Peyer's patch (tissue), 4 donors: ENCODE data around the genes MAGEB2 and FTHL17.

GRCh38 chrX:24167177-24167887, 17.8 kb downstream of the ZFX start:
- PRO-cap, result no peak
- RAMPAGE, long total RNA, 4 experiments, result no peak in any of the 4 experiments

DNA sequence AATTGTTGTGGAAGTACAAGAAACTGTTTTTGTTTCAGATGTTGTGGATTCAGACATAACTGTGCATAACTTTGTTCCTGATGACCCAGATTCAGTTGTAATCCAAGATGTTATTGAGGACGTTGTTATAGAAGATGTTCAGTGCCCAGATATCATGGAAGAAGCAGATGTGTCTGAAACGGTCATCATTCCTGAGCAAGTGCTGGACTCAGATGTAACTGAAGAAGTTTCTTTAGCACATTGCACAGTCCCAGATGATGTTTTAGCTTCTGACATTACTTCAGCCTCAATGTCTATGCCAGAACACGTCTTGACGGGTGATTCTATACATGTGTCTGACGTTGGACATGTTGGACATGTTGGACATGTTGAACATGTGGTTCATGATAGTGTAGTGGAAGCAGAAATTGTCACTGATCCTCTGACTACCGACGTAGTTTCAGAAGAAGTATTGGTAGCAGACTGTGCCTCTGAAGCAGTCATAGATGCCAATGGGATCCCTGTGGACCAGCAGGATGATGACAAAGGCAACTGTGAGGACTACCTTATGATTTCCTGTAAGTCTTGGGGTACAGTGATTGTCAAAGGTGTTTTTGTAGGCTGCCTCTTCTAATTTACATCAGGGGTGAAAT, 29.8 kb downstream of the ZFX start:
- PRO-cap, result no peak
- RAMPAGE, long total RNA, 4 experiments, result start-site peak on the plus strand in 2 of 4 experiments, centred at positions 358 to 378 of the sequence, 17 to 20 reads per replicate

GRCh38 chrX:24788671-24789408, 95.1 kb downstream of the POLA1 start:
- PRO-cap, result no peak
- RAMPAGE, long total RNA, 4 experiments, result no peak in any of the 4 experiments

DNA sequence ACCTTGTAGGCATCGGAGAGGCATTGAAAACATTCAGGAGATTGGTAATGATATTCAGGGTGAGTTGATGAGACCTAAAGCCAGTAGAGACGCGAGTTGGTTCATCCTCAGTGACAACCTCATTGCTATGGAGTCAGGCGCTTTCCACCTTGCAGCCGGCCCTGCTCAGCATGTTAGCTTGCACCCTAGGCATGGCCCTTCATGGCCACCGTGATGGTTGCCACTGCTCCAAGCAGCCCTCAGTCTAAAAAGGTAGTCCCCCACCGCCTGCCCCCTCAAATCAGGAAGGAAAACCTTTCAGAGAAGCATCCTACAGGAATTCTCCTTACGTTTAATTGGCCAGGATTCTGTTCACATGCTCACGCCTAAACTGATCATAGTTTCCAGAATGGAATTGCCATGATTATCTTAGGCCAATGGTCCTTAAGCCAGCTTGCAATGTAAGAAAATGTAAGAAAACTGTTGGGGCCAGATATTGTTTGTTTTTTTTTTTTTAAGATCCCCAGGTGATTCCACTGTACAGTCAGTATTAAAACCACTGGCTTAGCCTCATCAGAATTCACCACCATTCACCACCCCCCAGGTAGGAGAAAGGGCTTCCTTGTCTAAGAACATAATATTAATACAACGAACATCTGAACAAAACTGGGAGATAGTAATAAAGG, 114.4 kb downstream of the POLA1 start:
- PRO-cap, result no peak
- RAMPAGE, long total RNA, 4 experiments, result start-site peak on the plus strand in 1 of 4 experiments, centred at position 510 of the sequence, 8 reads per replicate

DNA sequence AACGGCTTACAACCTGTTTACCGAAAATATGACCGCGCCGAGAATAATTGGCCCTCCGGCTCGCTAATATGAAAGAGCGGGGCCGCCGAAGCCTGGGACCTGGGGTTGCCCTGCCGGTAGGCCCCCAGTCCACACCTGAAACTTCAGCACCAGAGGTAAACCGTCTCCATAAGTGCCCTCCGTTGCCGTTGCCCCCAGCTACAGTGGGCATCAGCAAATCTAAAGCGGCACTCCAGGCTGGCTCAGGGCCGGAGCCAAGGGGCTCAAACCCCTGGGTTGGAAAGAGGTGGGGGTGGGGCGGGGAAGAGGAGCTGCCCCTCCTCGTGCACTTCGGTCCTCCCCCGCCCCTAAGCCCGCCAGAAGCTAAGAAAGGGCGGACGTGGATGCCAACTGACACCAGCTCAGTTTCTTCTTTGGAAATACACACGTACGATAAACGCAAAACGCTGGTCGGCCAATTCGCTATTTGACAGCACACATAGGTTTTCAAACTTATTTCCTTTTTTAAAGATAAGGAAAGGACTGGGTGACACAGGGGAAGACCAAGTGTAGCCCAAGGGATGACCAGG, 4.6 kb downstream of the ARX start:
- PRO-cap, result no peak
- RAMPAGE, long total RNA, 4 experiments, result no peak in any of the 4 experiments

- PRO-cap, result no peak
- RAMPAGE, long total RNA, 4 experiments, result no peak in any of the 4 experiments
Observed at GRCh38 chrX:30215274-30215653, at the start of gene MAGEB2. TSS of gene MAGEB2 (plus strand) at chrX:30215563.

DNA sequence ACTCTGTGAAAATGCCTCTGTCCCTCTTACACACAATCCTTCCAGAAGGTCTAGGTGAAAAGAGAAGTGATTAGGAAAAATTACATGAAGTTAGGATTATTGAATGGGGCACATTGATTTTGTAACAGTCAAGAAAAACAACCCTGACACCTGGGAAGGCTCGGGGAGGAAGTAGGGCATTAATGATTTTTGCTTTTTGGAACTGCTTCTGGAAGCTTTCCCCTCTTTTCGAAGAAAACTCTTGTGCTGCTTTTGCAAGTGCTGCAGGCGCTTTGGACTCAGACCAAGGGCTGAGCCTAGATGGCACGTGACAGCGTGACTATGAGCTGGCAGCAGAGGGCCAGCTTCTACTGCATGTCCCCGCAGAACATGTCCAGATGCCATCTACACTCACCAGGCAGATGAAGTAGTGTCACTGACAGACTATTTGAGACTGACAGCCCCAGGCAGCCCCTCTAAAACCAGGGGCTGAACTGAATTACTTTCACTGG, 6.3 kb downstream of the NR0B1 start:
- PRO-cap, result no peak
- RAMPAGE, long total RNA, 4 experiments, result no peak in any of the 4 experiments

DNA sequence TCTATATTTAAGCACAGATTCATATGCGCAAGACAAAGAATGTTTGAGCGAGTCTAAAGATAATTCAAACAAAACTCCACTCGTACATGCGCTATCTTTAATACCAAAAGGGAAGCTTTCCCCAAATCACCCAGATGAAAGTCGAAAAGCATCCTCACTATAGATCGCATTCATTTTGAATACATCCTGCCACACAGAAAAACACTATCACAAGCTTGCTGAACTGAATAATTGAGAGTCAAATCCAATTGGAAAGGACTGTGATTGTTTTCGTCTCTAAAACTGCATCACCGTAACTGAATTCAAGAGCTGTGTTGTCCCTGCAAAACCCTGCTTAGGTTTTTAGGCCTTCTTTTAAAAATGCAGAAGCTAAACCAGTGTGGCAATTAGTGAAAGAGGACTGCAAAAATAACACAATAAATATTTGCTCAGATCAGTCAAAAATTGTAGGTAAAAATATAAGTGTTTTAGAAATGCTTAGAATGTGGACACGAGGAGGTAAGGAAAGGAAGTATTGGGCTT, 586 bp downstream of the TASL start:
- PRO-cap, result no peak
- RAMPAGE, long total RNA, 4 experiments, result no peak in any of the 4 experiments

DNA sequence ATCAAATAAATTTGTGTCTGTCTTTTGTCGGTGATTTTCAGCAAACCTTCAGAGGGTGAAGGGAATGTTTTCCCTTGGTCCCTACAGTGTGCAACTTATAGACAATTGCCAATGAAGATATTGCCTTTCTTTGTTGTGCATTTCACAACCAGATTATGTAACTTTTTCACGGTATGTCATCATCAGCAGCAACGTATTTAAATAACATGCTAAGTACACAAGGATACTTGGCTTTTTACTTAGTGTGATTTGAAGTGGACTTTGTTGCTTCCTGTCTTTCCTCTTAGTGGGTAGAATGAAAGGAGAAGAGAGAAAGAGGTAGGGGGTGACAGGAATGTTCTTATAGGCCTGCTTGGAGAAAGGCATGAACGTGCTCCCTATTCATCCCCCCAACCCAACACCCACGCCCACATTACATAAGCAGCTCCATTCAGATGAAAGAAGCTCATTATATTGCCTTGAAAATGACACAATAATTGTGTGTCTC, 25.4 kb upstream of the GK start:
- PRO-cap, result no peak
- RAMPAGE, long total RNA, 4 experiments, result no peak in any of the 4 experiments

DNA sequence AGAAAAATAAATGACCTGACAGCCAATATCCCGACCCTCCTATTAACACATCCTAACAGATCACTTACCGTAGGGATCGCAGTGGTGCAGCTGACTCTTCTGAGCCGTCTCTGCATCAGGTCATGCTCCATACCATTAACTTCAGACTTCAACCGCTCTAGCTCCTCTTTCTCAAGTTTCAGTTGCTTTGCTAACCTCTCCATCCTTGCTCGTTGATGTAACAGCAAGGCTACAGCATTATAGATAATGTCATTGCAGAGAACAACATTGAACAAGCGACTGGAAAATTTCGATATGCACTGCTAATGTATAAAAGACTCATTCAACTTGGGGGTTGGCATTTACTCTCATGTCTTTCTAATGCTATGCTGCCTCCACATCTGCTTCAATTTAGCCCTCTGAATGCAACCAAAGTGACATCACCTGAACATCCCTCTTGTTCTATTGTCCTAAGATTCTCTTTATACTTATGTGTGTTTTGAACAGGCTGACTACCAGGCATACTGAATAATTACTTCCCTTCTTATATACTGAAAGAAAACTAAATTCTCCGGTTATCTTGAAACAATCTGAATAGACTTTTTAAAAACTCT, 36.2 kb downstream of the TAB3 start:
- PRO-cap, result no peak
- RAMPAGE, long total RNA, 4 experiments, result no peak in any of the 4 experiments

DNA sequence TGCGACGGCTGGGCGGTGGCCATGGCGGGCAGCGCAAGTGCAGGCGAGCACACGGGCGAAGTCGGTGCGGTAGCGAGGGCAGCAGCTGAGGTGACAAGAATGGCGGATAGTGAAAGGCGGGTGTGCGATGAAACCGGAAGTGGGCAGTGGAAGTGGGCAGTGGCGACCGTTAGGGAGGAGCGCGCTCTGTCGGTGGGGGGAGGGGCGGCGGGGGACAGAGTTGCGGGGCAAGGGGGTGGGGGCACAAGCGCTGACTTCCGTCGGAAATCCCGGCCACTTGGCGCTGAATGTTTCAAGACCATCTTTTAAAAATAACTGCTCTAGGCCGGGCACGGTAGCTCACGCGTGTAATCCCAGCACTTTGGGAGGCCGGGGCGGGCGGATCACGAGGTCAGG, at the start of gene FTHL17:
TSS of gene FTHL17 (minus strand) at position 111 of the 396 bp plus-strand sequence.
- PRO-cap, result no peak
- RAMPAGE, long total RNA, 4 experiments, result no peak in any of the 4 experiments

DNA sequence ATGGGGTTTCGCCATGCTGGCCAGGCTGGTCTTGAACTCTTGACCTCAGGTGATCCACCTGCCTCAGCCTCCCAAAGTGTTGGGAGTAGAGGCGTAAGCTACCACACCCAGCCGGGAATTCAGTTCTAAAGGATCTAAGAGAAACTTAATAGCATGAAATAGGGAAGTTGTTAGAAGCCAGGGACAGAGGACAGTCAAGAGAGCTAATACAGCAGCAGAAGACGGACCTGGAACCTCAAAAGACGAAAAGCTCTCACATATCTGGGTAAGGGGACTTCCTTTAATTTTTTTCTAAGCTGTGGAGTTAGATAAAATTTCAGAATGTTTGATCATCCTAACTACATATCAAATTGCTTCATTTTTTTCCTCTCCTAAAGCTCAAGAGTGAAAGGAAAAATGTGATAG, 427.8 kb upstream of the FTHL17 start:
- PRO-cap, result no peak
- RAMPAGE, long total RNA, 4 experiments, result no peak in any of the 4 experiments

DNA sequence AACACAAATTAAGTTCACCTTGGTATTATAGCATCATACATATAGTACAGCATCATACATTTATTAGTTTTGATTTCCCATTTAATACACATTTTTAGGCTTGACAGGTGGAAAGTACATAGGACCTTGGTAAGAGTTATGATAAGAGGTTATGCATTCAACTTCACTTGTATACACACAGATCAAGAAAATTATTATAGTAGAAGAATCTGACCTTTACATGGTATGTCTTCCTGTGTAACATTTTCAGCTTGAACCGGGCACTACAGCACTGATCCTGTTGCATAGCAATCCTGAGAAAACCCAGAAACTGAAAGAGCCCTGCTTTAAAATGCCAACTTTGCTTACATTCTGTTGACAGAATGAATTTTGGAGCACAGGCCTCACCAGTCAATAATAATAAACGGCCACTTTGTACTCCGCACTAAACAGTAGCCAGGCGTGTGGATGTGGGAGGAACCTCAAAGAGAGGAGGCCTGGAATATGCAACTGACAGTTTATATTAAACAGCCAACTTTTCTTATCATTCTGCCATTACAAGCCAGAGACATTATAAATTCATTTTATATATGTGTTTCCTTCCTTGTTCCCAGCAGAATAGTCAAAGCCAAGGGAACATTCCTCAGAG, 436.3 kb upstream of the FTHL17 start:
- PRO-cap, result no peak
- RAMPAGE, long total RNA, 4 experiments, result no peak in any of the 4 experiments

GRCh38 chrX:32364374-32365005, 846.9 kb downstream of the DMD start:
- PRO-cap, result no peak
- RAMPAGE, long total RNA, 4 experiments, result no peak in any of the 4 experiments

- PRO-cap, result bidirectional peak, plus-strand start at chrX:33205625, minus-strand start at chrX:33205517
- RAMPAGE, long total RNA, 4 experiments, result no peak in any of the 4 experiments
Observed at GRCh38 chrX:33205294-33205717, 6.0 kb downstream of the DMD start.

DNA sequence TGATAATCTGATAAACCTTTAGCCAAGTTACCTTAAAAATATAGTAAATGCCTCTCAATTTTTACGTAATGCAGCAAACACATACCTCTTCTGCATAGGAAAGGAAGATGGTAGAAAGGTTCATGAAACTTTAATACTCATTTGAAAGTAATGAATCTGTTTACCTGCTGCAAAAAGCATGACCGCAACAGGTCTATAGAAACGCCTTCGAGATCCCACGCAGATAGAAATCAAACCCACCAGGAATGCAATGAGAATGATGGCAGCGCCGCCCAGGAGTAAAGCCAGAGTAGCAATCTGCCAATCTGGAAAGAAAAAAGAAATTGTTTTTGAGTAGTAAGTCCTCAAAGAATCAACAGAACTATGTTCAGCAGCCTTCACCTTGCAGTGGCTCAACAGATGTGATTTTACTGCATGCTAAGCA, 18.0 kb downstream of the TMEM47 start:
- PRO-cap, result no peak
- RAMPAGE, long total RNA, 4 experiments, result no peak in any of the 4 experiments

DNA sequence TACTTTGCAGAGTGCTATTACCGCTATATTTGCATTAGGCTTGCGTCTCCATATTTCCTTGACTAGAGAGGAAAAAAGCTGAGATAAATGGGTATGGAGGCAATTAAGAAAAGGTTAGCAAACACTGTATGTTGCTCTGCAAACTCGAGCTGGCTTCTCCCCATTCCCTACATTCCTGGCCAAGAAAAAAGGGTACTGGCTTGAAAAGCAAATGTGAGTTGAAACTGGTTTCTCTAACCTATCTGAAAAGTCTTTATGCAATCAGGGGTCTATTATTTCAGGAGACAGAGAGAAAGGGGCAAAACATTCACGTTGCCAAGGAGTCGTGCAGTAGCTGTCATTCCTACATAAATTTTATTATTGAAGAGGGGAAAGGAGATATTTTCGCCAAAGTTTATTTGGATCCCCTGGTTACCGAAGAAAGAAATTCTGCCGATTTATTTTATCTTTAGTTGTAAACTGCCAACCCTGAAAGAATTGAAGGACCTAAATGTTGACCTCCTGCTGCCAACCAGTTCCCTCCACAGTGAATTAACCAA, 2.1 kb downstream of the TMEM47 start:
- PRO-cap, result no peak
- RAMPAGE, long total RNA, 4 experiments, result no peak in any of the 4 experiments

GRCh38 chrX:36720120-36720468, 288.1 kb upstream of the FAM47C start:
- PRO-cap, result no peak
- RAMPAGE, long total RNA, 4 experiments, result no peak in any of the 4 experiments

DNA sequence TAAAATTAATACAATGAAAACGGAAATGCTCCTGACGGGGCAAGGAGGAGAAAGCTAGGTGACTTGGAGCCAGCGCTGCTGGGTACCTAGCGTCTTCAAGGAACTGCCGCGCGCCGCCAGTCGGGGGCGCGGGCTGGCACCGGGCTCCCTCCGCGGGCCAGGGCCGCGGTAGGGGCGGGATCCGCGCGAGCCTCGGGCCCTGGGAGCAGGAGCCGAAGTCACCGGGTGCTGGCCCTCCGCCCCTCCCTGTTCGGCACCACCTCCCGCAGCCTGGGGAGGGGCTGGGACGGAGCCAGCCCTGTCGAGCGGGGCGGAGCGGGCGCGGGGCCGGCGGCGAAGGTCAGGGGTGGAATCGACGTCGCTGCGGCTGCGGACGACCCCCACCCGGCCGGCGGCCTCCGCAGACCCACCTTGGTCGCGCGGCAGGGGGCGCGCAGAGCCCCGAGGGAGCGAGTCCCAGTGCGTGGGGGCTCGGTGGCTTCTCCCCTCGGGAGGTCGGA, 50.8 kb upstream of the FAM47C start:
- PRO-cap, result no peak
- RAMPAGE, long total RNA, 4 experiments, result no peak in any of the 4 experiments

- PRO-cap, result no peak
- RAMPAGE, long total RNA, 4 experiments, result no peak in any of the 4 experiments
Observed at GRCh38 chrX:36961568-36962004, 46.6 kb upstream of the FAM47C start.